Sigmoid colon (tissue), 4 donors: ENCODE results near the gene TCF7.

DNA sequence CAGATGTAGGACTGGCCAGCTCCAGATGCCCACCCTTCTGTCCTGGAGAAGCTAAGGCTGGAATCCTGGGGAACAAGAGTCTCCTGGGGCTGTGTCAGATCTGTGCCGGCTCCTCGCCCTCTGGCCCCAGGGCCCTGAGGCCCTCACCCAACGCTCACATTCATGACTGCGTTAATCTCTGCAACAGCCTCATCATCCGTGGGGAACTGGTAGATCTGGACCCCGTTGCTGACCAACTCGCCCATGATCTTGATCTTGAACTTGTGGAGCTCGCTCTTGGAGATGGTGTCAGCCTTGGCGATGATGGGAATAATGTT lies 14.8 kb downstream of the SEPTIN8 start:
- PRO-cap = no peak
- RAMPAGE, long total RNA, 4 experiments = no peak in any of the 4 experiments

DNA sequence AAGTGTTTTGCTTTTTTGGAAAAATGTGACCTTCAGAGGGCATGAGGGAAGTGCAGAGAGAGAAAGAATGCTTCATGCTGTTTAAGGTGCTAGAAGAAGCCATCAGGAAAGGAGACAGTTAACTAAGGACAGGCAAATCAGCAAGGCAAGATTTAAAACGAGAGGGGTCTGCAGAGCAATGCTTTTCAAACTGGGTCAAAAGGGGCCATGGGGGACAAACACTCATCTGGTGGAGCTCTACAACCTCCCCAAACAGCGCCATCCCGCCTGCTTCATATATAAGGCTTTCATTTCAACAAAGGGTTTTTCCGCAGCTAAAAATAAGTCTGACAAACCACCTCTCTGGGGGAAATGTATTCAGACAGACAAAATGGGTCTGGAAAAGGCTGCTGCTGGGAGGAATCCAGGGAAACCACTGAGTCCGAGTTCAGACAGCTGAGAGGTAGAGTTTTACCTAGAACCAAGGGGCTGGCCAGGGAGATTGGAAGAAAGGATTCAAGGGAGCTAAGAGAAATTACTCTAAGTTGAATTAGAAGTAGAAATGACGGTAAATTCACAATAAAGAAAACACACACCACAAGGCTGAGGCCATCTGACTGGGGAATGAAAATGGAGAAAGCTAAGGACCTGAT lies 8.3 kb upstream of the SEPTIN8 start:
- PRO-cap = no peak
- RAMPAGE, long total RNA, 4 experiments = no peak in any of the 4 experiments

DNA sequence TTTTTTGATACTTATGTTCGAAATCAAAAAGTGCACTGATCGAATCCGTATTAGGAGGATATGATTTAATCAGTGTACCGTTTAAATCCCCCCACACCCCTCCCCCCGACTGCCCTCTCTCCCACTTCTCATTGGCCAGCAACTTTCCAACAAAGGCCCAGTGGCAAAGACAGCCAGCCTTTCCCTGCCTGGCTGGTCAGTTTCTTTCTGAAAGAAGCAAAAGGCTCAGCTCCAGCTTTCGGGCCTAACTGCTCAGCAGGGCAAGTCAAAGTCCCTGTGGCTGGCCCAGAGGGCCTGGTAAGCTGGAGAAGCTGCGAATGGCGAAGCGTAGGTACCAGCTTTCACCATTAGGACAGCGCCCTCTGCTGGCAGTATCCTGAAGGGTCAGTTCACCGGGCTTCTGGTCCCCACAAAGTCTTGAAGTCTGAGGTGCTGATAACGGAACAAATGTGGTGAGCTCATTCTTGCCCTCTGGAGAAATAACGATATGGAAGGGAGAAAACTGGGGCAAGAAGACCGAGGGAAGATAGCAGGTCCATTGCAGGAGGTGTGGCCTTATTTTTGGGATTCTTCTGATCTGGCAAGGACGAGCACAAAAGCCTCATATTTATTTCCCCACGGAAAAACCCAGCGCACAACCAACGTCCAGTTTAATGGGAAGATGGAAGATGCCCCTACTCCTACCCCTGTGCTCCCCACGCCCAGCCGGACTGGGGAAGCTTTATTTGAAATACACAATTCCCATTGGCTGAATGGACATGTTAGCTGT lies 7.0 kb downstream of the SOWAHA start:
- PRO-cap = no peak
- RAMPAGE, long total RNA, 4 experiments = no peak in any of the 4 experiments

DNA sequence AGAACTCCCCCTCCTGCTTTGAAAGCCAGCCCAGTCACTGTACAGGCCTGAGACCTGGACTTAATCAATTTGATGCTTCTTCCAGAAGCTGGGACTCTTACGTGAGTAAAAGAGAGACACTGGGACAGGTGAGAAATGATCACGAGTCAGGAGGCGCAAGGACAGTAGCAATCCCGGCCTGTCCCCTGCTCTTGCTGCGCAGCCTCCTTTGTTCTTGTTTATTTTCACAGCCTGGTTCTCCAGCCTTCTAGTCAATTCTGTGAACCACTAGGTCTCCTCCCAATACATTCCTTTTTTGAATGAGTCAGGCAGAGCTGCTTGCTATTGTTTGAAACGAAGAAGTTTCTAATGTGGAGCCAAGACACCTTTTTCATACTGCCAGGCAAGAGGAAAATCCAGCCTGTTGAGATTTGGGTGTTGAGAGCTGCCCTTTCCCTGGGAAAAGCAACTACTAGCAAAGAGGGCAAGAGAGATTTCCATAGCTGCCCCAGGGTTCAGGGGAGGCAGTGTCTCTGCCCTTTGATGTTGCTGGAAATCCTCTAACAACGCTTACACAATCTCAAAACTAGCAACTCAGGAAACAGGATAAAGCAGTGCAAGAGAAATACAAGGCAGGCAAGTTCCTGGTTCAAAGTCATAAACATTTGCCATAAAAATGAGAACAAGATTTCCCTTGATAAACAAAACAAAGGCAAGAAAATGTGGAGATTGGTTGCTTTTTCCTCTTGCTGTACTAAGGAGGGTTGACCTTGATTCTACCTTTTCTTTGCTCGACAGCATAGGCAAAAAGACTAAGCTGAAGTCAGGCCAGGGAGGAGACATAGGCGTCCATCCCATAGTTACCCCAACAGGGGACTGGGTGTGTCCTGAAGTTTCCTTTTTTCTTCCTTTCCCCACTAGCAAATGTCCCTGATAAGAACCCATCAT lies 9.5 kb upstream of the SHROOM1 start:
- PRO-cap = no peak
- RAMPAGE, long total RNA, 4 experiments = no peak in any of the 4 experiments

DNA sequence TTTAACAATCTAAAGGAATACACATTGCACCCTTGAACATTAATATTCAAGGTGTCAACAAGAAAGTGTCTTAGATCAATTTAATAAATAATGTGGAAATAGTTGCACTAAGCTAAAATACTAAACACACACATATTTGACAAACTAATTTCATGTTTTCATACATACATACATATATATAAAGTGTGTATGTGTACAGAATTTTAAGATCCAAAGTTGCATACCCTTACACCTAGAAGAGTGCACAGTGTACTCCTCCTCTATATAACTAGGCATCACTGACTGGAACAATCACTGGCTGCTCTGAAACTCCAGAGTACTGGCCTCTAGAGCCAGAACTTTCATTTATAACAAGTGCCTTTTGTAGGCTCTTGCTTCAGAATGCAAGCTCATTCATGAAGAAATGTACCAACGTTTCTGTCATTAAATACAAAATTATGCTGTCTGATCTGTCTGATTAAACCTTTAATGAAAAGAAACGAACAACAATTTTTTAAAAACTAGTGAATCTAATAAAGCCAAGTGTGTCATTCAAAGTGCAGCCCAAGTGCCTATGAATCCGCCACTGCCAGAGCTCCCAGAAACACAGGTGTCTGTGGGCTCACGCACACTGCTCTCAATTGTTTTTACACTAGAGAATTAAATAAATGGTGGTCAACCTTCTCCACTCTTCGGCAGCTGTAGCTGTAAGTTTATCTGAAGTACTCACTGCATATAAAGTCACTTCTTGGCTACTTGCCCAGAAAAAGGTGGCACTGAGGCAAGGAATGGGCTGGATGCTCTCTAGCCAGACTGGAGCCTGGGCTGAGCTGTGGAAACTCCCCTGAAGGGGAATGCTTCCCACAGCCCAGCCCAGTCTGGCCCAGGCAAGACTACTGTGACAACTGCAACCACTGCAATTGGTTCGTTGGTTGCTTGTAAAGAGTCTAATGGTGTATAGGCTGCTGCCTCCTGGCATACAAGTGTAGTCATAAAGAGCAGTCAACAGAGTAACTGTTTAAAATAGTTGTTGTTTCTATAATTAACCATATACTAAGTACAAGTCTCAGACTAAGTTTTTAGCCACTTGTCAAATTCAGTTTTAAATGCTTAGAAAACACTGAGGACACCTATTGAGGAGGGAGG lies 4.3 kb downstream of the LEAP2 start:
- PRO-cap = no peak
- RAMPAGE, long total RNA, 4 experiments = no peak in any of the 4 experiments

DNA sequence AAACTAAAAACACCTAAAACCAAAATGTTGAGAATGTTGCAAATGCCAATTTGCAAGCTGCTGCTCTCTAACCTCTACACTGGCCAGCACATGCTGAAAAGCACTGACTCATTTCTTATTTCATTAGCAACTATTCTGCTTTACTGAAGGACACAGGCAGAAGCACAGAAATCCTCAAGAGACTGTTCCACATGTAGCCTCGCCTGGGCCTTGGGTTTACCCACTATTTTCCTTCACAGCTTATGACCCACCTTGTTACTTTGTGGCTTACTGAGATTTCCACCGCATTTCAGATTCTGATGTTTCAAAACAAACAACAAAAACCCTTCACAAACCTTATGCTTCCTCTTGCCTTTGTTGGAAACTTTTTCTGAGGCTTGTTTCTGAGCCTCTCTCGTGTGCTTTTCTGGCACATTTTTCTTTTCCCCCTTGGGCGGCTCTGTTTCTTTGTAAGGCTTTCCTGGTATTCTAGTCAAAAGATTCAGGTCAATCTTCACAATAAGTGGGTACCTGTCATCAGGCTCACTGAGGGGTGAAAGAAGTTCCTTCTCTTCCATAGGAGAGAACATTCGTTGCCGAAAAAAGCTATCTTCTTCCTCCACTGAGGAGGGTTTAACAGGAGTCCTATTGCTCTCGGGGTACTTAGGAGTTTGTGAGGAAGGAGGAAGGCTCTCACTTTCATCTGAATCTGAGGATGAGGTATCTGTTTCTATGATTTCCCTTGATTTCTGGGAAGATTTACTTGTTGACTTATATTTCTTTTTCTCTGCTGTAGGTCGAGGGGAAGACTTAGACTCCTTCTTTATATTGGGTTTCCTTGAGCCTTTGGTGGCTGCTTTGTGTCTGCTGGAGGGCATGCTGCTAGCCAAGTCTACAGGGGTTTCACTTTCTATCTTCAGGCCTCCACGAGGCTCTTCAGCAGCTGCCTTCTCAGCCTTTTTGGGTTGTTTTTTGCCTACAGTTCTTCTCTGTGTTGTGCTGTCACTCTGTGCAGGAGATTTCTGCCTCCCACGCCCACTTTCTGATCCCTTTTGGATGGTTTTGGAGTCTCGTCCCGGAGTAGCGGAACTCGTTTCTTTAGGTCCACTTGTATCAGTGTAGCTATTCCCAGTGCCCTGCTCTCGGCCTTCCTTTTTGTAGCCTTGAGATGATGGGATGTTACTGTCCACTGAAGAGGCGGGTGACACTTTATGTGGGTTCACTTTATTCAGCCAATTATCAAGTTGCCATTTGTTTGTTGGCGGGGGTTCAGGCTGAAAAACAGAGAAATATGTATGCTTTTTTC lies 23.0 kb downstream of the LEAP2 start:
- PRO-cap = no peak
- RAMPAGE, long total RNA, 4 experiments = no peak in any of the 4 experiments

DNA sequence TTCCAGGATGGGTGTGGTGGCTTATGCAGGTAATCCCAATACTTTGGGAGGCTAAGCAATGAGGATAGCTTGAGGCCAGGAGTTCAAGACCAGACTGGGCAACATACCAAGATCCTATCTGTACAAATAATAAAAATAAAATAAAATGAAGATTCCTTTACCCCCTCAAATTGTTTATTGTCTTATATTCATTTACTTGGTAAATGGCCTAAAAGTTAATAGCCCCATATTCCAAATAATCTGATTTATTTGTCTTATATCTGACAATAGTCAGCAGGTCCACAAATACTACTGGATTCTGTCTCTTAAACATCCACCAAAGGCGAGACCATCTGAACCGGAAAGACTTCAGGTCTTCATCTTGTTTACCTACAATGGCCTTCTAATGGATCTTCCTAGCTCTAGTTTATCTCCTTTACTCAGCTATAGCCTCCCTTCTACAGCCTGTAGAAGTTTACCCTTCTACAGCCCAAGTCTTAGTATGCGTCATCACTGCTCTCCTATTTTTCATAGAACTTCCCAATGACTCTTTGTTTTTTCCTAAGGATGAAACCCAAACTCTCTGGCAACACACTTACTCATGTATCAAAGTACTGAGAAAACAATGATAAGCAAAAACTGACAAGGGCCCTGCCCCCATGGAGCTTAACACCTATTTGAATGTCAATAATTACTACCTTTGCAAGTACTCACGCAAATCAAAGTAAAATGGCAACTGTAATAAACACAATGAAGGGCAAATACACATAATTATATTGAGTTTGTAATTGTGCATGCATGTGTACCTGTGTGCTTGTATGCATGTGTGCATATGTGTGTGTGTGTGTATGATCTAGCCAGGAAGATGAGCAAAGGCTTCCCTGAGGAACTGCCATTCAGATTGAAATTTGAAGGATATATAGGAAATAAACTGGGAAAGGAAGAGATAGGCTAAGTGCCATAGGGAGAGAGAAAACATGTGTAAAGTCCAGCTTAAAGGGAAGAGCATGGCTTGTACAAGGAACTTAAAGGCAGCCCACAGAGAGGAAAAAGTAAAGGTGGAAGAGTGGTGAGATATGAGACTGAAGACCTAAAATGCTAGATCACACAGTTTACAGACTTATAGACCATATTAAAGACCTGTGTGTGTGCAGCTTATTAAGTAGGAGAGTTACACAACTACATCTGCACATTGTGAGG lies 33.7 kb downstream of the LEAP2 start:
- PRO-cap = no peak
- RAMPAGE, long total RNA, 4 experiments = no peak in any of the 4 experiments

GRCh38 chr5:132947784-132948852 lies 15.3 kb downstream of the AFF4 start:
- PRO-cap = no peak
- RAMPAGE, long total RNA, 4 experiments = no peak in any of the 4 experiments

DNA sequence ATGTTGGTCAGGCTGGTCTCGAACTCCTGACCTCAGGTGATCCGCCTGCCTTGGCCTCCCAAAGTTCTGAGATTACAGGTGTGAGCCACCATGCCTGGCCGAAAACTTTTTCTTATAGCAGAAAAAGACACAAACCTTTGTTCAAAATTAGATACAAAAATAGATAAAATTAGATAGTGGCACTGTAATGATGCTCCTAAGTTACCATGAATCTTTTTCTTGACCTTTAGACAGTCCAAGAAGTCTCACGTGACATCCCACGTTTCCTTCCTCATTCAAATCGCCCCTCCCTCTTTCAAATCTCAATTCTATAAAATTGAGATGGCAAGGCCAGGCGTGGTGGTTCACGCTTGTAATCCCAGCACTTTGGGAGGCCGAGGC lies 7.6 kb upstream of the ZCCHC10 start:
- PRO-cap = no peak
- RAMPAGE, long total RNA, 4 experiments = no peak in any of the 4 experiments

- PRO-cap = no peak
- RAMPAGE, long total RNA, 4 experiments = no peak in any of the 4 experiments
Measured at GRCh38 chr5:133049440-133050146, 2.2 kb upstream of the HSPA4 start.

GRCh38 chr5:133091028-133091602 lies 39.3 kb downstream of the HSPA4 start:
- PRO-cap = no peak
- RAMPAGE, long total RNA, 4 experiments = no peak in any of the 4 experiments

- PRO-cap = no peak
- RAMPAGE, long total RNA, 4 experiments = no peak in any of the 4 experiments
Measured at GRCh38 chr5:133170657-133171227, 118.9 kb downstream of the HSPA4 start.

DNA sequence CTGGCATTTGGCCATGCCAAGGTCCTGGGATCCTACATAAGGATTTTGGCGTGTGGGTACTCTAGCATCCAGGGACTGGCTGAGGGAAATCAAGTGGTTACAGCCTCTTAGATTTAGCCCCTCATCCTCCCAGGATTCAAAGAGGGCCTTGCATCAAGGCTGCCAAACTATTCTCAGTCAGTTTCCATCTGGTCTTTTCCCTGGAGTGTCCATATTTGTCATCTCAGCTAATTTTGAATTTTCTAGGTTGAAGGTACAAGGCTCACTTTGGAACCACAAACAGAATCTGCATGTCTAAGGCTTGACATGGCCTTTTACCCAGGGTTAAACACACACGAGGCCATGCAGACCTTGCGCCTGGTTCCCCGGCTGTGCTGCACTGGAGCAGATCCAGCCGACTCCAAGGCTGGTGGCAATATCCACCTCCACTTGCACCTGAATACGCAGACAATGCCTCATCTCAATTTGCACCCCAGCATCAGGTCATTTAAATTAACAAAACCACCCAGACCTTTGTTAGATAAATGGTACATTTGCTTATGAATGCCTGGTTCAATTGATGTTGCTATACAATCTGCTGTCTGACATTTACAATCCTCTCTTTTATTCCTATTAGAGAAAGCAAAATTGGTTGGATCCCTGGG lies 276.1 kb downstream of the HSPA4 start:
- PRO-cap = no peak
- RAMPAGE, long total RNA, 4 experiments = no peak in any of the 4 experiments

- PRO-cap = no peak
- RAMPAGE, long total RNA, 4 experiments = no peak in any of the 4 experiments
Measured at GRCh38 chr5:133483591-133484321, 128.6 kb downstream of the FSTL4 start.

- PRO-cap = no peak
- RAMPAGE, long total RNA, 4 experiments = no peak in any of the 4 experiments
Measured at GRCh38 chr5:133522884-133523451, 89.4 kb downstream of the FSTL4 start.

DNA sequence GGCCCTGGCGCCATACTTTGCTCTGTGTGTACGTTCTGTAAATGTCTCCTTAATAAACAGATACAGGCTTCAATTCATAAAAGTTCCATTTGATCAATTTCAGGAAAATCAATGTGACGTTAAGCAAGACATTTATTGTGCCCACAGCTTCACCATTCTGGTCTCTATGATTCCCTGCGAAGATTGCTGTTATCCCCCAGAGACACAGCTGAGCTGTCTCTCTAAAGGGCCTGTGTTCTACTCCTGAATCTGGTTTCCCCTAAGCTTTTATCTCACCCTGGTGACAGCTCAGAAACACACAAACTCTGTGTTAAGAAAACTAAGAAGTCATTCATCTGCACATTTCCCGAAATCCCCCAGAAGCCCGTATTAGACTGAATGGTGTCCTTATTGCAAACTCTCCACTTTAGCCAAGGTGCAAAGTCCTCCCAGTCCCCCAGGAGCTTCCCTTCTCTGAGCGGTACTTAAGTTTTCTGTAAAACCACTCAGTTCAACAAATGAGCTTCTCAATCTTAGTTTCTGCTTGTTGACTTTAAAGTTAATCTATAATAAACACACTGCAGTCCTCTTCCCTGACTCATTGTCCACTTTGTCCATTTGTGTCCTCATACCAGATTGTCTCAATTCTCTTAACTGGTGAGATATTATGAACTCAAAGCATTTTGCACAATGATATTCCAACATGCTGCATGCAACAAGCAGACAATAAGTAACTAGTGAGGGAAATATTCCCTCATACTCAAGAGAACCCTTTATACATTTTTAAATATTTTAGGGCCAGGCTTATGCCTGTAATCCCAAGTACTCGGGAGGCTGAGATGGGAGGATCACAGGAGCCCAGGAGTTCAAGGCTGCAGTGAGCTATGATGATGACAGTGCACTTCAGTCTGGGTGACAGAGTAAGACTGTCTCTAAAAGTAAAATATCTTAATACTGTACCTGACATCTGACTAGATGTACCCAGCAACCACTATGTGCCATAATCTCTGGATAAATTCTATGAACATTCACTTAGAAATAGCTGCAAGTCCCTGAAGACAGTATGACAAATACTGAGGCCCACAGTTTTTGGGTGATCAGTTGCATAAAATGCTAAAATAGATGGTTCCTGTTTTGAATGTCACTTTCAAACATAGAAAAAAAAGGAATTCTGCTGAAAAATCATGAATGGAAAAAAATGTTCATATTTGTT lies 1.6 kb upstream of the C5orf15 start:
- PRO-cap = no peak
- RAMPAGE, long total RNA, 4 experiments = no peak in any of the 4 experiments

GRCh38 chr5:134019720-134020002 lies 14.9 kb upstream of the VDAC1 start:
- PRO-cap = no peak
- RAMPAGE, long total RNA, 4 experiments = no peak in any of the 4 experiments

- PRO-cap = no peak
- RAMPAGE, long total RNA, 4 experiments = no peak in any of the 4 experiments
Measured at GRCh38 chr5:134111565-134112815, 2.5 kb upstream of the TCF7 start.

DNA sequence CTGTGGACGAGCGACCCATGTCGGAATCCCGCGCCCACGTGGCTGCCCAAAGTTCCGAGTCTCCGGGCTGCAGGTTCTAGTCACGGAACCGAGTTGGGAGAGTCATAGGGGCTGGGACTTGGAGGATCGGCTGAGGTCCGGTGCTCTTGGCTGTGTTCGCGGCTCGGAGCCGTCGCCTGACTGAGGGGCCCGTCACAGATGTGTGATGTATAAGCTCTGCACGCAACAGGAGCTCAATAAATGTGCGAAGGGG lies 684 bp upstream of the TCF7 start:
- PRO-cap = no peak
- RAMPAGE, long total RNA, 4 experiments = no peak in any of the 4 experiments

GRCh38 chr5:134114124-134115092 lies at the start of gene TCF7:
TSS of gene TCF7 (plus strand) at chr5:134114681.
- PRO-cap = bidirectional peak, plus-strand start at chr5:134114701, minus-strand start at chr5:134114540
- RAMPAGE, long total RNA, 4 experiments = no peak in any of the 4 experiments